NT2/D1 (cell line): ENCODE data around the genes SP1 and HNRNPA1.

GRCh38 chr12:53379800-53380518 lies at the start of gene SP1:
Gene SP1 (plus strand): TSS chr12:53380176.
- RRBS, 2 experiments: 1 to 2% methylated on average over 31 to 32 of the region's 53 CpGs

- RRBS, 2 experiments: under 1% methylated on average over 19 of the region's 34 CpGs
These were observed 555 bp downstream of the SP1 start for GRCh38 chr12:53380519-53380943.

DNA sequence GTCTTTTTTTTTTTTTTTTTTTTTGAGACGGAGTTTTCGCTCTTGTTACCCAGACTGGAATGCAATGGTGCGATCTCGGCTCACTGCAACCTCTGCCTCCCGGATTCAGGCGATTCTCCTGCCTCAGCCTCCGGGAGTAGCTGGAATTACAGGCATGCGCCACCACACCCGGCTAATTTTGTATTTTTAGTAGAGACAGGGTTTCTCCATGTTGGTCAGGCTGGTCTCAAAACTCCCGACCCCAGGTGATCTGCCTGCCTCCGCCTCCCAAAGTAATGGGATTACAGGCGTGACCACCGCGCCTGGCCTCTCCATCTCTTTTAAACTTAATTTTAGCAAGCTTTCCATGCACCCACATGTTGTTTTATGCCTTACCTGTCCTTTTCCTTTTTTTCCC lies 966 bp downstream of the SP1 start:
- RRBS, 2 experiments: no CpG with 5 or more reads among the region's 14 CpGs

- RRBS, 2 experiments: no CpG with 5 or more reads among the region's 12 CpGs
These were observed 1.9 kb downstream of the AMHR2 start for GRCh38 chr12:53425444-53426067.

DNA sequence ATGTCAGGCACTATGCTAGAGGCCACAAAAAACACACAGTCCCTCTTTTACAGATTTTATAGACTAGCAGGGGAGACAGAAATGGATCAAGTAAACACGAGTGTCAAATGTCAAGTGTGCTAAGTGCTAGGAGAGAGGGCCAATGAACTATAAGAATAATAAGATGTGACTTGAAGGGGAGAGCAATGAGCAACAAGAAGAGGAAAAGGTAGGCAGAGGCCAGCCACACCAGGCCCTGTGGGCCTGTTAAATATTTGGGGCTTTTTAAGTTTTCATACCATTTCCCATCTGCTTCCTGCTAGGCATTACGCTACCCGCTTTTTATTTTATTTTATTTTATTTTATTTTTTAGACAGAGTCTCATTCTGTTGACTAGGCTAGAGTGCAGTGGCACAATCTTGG lies 3.4 kb downstream of the AMHR2 start:
- RRBS, 2 experiments: no CpG with 5 or more reads among the region's 3 CpGs

DNA sequence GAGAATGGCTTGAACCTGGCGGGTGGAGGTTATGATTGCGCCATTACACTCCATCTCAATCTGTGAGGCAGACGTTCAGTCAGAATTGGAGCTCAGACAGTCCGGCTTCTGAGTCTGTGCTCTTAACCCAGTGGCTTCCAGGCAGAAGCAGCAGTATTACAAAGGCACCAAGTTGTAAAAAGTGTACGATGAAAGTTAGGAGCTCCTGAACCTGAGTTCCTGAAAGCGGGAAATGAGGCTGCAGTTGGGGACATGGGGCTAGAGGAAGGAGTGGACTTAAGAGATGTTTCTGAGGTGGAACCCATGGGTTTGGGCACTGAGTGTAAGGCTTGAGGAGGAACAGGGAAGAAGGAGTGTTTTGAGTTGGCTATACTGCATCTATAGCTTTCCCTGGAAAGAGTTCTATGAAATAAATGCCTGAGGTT lies 4.3 kb upstream of the PCBP2 start:
- RRBS, 2 experiments: no CpG with 5 or more reads among the region's 6 CpGs

GRCh38 chr12:53486396-53487598 lies 12.5 kb downstream of the MAP3K12 start:
- RRBS, 2 experiments: no CpG with 5 or more reads among the region's 24 CpGs

DNA sequence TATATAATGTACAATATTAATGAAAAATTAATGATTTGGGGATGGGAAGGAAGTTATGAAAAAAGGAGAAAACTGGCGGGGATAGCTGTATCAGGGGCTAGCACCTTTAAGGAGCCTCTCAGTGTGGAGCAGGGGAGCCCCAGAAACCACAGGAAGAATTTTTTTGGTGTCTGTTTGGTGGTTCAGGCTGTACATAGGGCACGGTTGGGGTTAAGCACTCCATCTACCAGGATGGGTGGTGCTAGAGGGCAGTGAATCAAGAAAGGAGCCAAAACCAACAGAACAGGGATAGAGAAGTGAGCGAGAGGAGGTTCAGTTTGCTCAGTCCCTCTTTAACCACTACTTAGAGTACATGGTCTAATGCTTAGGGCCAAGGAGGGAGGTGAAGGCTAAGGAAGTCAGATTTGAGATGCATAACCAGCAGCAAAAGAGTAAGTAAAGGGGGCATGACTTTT lies 6.4 kb upstream of the NPFF start:
- RRBS, 2 experiments: no CpG with 5 or more reads among the region's 3 CpGs

- RRBS, 2 experiments: no CpG with 5 or more reads among the region's 4 CpGs
These were observed 50.5 kb downstream of the ATF7 start for GRCh38 chr12:53575460-53576309.

DNA sequence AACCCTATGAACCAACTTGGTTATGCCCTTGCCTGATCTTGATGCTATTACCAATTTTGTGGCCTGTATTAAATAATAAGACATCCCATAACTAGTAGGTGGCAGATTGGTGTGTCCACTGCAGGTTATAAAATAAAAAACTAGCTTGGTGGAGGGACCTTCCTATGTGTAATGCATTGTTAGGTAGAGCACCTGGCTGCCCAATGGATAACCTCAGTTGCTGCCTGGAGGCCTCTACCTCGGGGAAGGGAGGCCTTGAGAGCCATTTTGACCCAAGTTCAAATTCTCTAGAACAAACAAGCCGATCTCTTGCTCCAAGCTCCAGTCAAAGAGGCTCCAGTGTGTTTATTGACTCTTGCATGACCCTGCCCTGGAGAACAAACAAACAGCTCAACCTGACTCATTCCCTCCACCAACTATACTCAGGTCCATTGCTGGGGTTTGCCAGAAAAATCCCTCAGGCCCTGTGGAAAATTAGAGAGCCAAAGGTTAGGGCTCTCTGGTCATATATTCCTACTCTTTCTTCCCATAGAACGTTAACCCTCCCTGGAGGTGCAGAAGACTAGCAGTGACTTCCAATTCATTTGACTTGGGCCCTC lies 98.0 kb upstream of the CALCOCO1 start:
- RRBS, 2 experiments: no CpG with 5 or more reads among the region's 3 CpGs

DNA sequence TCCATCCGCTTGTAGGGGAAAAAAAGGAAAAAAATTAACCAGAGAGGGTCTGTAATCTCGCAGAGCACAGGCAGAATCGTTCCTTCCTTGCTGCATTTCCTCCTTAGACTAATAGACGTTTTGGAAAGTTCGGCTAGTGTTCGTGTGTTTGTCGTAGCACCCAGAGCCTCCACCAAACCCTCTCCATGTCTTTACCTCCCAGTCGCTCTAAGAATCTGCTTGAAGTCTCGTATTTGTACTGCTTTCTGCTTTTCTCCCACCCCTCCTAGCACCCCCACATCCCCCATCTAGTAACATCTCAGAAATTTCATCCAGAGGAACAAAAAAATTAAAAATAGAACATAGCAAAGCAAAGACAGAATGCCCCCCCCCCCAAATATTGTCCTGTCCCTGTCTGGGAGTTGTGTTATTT lies 4.8 kb downstream of the HOXC10 start:
- RRBS, 2 experiments: no CpG with 5 or more reads among the region's 9 CpGs

DNA sequence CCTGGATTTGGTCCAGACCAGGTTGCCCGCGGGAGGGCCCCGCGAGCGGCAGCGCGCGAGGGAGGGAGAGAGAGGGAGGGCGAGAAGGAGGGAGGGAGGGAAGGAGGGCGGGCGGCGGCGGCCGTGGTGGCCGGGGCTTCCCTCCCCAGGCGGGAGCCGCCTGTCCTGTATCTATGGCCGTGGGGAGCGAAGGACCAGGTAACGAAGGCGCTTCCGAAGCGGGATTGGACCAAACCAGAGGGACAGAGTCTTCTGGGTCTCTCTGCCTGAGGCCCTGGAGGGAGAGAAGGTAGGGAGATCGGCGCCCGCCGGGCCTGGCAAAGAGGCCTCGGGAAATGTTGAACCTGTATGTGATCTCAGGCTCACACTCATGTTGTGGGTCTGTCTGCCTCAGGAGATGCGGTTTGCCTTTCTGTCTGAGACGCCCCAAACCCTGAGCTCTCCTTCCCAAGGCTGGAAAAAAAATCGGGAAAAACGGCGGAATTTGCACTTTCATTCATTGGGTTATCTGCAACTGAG lies 5.2 kb upstream of the HOXC9 start:
- RRBS, 2 experiments: no CpG with 5 or more reads among the region's 33 CpGs

DNA sequence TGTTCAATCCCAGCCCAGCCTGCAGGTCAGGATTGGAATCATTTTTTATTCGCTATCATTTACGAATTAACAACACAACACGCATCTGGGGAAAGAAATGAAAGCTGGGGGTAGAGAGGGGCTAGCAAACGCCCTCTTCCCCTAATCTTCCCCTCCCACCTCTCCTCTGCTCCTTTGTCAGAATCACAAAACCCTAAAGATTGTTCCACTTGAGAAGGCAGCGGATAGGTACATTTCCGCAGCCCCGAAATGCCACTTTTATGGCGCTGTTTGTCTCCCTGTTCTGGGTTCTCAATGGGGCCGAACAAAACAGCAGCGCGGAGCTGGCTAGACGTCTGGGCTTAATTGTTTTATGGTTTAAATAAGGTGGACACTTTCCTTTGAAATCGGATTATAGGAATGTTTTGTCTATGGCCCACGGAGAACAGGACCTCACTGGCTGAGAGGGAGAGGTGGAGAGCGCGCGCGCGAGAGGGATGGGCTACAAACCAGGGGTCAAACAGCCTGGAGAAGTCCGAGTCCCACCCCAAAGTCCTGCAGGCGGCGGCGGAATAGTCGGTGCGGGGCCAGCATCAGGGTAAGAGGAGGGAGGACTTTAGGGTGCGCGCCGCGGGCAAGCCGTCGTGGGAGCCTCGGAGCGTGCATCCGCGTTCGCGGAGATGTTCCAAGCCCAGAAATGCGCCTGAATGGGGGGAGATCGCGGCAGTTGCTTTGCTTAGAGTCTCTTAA lies 3.5 kb upstream of the HOXC8 start:
- RRBS, 2 experiments: no CpG with 5 or more reads among the region's 40 CpGs

- RRBS, 2 experiments: no CpG with 5 or more reads among the region's 19 CpGs
These were observed 8.5 kb upstream of the HOXC6 start for GRCh38 chr12:54019517-54020318.

- RRBS, 2 experiments: no CpG with 5 or more reads among the region's 12 CpGs
These were observed 6.1 kb downstream of the HOXC5 start for GRCh38 chr12:54038743-54039462.

GRCh38 chr12:54280650-54281625 lies at the start of gene HNRNPA1:
Gene HNRNPA1 (plus strand): TSS chr12:54280726.
- RRBS, 2 experiments: no CpG with 5 or more reads among the region's 49 CpGs

- RRBS, 2 experiments: no CpG with 5 or more reads among the region's 3 CpGs
These were observed 1.7 kb downstream of the NFE2 start for GRCh38 chr12:54298972-54299564.

DNA sequence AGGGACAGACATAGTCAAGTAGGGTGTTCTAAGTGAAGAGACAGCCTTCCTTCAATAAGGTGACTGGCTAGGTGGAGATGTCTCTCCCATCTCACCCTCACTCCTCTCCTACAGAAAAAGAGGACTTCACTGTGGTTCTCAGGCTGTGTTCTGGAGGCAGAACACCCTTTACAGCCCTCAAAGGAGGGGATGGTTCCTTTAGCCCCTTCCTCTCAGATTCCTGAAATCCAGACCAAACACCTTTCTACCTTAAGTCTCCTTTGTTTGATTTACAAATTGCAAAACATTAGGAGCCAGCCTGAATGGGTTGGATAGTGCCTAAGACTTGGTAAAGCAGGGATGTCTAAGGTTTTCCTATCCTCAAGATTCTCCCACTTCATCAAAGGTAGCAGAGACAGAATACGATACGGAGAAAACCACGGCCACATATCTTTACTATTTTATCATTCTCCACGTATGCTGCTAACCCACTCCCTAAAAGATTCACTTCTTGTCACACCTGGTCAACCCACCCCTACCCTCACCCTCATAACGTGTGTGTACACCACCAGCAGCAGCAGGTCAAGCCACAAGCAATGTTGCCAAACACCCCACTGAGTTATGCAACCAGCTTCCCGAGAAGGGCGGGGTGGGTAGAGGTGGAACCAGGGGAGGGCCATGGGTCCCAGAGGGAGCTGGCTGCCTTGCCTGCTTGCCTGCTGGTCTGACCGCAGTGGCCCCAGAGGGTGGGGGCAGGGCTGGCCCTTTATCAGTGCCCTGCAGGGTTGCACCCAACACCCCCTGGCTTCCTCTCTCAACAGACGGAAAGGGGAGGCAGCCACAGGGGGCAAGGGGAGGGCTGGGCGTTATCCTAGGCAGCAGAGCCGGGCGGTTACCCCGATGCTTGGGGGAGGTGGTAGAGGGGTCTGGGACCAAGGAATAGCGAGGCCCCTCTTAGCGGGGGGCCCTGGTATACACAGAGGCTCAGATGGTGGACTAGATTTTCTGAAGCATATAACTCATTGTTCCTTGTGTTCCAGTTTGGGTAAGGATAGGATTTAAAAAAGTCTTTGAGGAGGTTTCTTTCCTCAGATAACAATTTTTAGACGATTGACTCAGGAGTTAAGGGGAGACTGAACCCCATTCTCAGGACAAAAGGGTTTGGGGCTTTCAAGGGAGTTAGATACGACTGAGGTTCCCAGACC lies 3.3 kb upstream of the NFE2 start:
- RRBS, 2 experiments: no CpG with 5 or more reads among the region's 17 CpGs

GRCh38 chr12:54337100-54337400 lies 12.1 kb downstream of the COPZ1 start:
- RRBS, 2 experiments: no CpG with 5 or more reads among the region's 2 CpGs